ENCODE measurements around a stretch of chr14.

- RRBS, result no CpG with 5 or more reads among the region's 6 CpGs
These were observed 910.4 kb downstream of the VRK1 start for GRCh38 chr14:97707500-97708022.

DNA sequence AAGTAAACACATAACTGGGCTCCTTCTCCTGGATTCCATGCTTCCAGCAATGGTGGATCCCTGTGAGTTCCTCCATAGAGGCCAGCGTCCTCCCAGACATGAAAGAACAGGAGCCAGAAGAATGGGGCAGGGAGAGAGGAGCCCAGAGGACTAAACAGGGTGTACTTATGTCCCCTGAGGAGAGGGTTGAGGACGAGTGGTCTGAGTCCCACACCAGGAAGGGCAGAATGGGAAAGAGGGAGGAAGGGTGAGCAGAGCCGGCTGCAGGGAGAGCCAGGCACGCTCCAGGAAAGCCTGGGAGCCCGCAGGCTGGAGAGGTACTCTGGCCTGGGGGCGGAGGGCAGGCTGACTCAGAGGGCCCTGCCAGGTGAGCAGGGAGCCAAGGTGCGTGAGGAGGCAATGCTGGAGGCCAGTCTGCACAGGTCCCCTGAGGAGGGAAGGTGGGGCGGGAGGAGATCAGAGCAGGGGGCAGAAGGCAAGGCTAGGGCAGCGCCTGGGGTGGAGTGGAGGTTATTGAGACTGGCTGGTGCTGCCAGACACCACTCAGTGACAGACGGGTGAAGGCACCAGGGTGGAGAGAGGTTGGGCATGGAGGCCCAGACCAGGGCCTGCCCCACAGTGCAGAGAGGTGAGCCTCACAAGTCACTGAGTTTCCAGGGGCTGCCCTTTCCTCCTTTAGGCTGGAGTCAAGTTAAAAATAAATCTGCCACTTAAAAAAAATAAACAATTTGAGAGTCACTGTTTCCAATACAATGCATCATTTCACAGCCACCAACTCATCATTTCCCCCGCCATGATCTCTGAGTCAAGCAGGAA, 385.0 kb downstream of the BCL11B start:
- RRBS, result no CpG with 5 or more reads among the region's 11 CpGs

- RRBS, result no CpG with 5 or more reads among the region's 3 CpGs
These were observed 239.4 kb downstream of the BCL11B start for GRCh38 chr14:99032649-99032894.

- RRBS, result no CpG with 5 or more reads among the region's 6 CpGs
These were observed 178.1 kb downstream of the BCL11B start for GRCh38 chr14:99093974-99094273.

GRCh38 chr14:99170199-99170544, 101.8 kb downstream of the BCL11B start:
- RRBS, result no CpG with 5 or more reads among the region's 1 CpG

GRCh38 chr14:99181736-99182046, 90.3 kb downstream of the BCL11B start:
- RRBS, result no CpG with 5 or more reads among the region's 9 CpGs

DNA sequence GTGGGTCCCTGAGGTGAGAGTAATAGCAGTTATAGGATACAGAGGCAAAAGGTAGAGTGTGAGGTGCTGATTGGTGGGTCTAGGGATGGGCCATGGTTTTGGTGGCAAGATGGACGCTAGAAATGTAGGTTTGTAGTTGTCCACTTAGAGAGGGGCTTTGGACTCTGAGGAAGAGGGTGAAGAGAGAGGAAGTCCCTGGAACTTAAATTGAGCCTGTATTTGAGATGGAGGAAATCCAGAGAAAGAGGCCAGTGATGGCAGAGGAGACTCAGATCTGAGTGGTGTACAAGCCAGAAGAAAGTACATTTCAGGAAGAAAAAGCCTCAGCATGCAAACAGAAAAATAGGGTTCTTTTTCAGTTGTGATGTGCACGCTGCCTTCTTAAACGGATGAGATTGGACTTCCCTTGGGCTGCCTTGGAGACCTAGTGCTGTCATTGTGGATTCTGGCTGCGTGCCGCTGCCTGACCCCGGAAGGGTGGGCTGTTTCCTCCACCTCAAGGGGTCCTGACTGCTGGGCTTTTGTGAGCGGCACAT, 24.8 kb downstream of the CCNK start:
- RRBS, result no CpG with 5 or more reads among the region's 7 CpGs

GRCh38 chr14:99513471-99514250, 32.5 kb downstream of the CCNK start:
- RRBS, result no CpG with 5 or more reads among the region's 20 CpGs

DNA sequence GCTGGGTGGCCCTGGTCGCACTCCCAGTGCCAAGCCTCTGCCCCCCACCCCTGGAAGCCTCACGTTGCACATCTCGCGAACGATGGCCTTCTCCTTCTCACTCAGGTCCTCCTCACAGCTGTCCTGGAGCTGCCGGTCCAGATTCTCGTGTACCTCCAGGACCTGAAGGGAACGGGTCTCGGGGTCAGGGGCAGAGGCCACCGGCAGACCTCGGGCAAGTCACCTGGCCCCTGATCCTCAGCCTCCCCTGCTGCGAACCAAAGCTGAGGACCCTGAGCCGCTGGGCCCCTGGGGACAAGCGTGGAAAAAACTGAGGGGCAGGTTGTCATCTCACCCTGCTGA, 34.9 kb downstream of the CCNK start:
- RRBS, result 96% methylated on average over 5 of the region's 14 CpGs

- RRBS, result 1% methylated on average over 3 of the region's 20 CpGs
These were observed 24.0 kb downstream of the CCDC85C start for GRCh38 chr14:99579819-99580662.

GRCh38 chr14:99615273-99615742, 11.3 kb upstream of the CCDC85C start:
- RRBS, result no CpG with 5 or more reads among the region's 2 CpGs

DNA sequence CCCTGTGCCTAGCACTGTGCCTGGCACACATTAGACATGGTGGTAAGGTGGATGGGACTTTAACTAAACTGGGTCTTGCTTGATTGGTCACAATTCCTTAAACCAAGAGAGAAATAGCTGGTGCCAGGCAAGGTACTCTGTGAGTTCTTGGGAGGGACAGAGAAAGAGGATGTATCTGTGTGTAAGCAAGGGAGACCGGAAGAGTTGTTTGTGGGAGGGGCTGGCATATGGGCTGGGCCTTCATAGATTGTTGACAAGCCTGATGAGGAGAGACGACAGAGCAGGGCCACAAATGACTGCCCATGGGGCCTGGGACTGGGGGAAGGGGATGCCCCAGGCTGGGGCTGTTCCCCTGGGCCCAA, 11.6 kb upstream of the CYP46A1 start:
- RRBS, result no CpG with 5 or more reads among the region's 2 CpGs

- RRBS, result no CpG with 5 or more reads among the region's 7 CpGs
These were observed 25.1 kb upstream of the EML1 start for GRCh38 chr14:99768149-99768414.

- RRBS, result no CpG with 5 or more reads among the region's 10 CpGs
These were observed 117.5 kb upstream of the EVL start for GRCh38 chr14:99947580-99948229.

DNA sequence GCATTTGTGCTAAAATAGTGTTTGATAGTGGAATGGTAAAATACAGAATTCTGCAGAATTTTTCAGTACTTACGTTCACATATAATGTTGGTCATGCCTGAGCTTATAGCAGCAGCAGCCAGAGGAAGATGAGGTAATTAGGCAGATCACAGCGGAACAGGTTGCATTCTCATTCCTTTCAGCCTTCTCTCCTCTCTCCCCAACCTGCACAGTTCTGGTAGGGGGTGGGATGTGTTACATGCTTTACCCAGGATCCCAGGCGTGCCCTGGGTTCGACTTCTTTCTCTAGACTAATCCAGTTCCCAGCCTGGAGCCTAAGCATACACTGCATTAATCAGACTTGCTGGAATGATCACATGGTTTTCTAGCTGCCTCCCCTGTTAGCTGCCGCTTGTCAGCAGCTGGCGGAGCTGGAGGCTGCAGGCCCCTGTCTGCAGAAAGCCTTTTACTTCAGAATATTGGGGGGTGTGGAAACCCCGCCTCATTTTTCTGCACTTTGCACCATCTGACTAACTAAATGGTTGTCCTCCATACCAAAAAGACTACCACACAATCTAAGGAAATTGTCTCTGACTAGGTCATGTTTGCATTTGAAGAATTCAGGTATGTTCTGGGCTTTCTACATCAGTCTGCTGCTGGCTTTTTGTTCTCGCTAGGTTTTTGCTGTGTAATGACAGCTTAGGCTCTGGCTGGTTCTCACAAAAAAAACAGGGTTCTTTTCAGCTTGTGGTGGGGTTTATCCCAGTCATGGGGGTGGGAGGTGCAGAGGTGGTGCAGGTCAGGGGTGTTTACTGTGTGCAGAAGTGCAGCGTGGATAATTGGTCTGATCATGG, 45.9 kb upstream of the EVL start:
- RRBS, result no CpG with 5 or more reads among the region's 9 CpGs

DNA sequence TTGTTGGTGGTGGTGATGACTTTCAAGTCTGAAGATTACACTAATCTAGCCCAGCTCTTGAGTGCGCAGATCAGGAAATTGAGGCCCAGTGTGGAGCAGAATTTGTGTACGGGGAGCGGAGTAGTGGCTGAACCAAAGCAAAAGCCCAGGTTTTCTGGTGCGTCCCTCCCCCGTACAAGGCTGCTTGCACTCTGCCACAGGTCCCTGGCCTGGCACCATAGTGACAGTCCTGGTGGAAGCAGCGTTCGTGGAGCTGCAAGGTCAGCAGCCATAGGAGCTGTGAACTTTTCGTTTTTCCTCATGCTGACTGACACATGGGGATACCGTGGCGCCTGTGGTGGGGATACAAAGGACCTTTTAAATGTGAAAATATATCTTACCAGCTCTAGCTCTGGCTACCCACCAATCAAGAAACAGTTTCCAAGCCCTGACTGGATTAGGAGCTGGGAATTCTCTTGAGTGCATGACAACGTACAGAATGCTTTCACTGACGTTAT, 1.8 kb downstream of the EVL start:
- RRBS, result no CpG with 5 or more reads among the region's 12 CpGs

- RRBS, result no CpG with 5 or more reads among the region's 9 CpGs
These were observed 44.3 kb downstream of the EVL start for GRCh38 chr14:100109519-100109905.

DNA sequence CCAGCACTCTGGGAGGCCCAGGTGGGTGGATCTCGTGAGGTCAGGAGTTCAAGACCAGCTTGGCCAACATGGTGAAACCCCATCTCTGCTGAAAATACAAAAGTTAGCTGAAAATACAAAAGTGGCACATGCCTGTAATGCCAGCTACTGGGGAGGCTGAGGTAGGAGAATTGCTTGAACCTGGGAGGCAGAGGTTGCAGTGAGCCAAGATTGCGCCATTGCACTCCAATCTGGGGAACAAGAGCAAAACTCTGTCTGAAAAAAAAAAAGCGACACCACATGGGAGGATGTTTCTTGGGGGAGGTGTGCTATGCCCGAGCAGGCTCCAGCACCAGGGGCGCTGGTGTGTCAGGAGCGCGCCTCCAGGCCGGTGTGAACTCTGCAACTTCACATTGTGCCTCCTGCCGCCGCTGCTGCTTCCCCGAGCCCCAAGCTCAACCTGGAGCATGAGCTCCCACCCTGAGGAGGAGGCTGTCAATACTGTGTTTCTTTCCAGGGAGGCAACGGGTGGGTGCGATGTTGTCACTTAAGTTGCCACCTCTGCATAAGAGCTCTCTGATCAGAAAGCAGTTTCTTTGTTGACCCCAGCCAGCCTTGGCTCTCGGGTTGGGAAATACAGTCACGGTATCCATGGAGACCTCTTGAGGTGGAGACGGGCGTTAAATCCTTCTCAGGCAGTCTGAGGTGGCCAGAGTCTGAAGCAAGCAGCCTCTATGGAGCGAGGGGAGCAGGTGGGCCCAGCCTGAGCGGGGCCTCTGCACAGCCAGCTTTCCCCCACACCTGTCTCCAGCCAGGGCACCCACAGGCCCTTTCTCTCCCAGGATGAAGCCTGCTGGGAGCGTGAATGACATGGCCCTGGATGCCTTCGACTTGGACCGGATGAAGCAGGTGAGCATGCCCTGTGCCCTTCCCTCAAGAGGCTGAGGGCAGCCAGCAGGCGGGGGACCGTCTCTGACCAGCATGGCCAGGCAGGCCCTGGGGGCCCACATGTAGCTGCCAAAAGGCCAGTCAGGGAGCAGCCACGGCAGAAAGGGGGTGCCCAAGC, 18.8 kb downstream of the DEGS2 start:
- RRBS, result no CpG with 5 or more reads among the region's 25 CpGs

- RRBS, result 52% methylated on average over 2 of the region's 6 CpGs
These were observed 16.8 kb downstream of the DEGS2 start for GRCh38 chr14:100142583-100143019.

DNA sequence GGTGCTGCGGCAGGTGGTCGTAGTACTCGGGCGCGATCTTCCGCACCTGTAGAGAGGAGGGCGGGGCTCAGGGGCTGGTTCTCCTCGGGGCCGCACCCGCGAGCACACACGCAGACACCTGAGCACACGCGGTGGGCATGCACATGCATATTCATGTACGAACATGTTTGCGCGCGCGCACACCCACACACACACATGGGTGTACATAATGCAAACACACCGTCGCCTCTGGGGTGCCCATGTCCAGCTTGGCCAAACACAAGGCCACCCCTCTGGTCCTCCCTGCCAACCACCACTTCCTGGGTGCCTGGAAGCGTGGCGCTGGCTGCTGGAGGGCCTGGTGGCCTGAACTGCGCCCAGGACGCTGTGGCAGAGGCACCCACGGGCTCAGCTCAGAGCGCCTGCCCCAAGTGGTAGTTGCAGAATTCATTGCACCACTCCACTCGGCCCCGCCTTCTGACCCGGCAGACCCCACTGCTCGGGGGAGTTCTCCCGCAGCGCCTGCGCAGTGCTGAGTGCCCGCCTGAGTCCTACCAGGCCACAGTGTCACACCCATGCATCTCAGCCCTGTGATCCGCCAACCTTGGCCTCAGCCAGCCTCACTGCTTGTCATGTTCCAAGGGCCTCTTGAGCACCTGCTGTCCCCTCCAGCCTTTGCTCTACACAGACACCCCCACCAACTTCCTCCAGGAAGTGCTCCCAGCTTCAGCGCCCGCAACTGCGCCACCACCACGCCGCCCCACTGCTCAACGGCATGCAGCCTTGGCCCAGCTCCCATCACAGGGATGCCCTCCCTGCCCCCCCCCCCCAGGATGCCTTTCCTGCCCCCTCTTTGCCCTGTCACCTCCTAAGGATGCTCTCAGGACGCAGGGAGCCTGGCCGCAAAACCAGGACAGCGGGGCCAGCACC, 12.3 kb downstream of the DEGS2 start:
- RRBS, result no CpG with 5 or more reads among the region's 45 CpGs

Measured in Ishikawa (cell line).